WTC11 (cell line): Measurements from ENCODE around the genes CCT6A and ERV3-1.

- PRO-cap: no peak
Observed at GRCh38 chr7:55569257-55569590, 3.1 kb downstream of the VOPP1 start.

GRCh38 chr7:55688808-55689003 lies 116.4 kb upstream of the VOPP1 start:
- PRO-cap: no peak

DNA sequence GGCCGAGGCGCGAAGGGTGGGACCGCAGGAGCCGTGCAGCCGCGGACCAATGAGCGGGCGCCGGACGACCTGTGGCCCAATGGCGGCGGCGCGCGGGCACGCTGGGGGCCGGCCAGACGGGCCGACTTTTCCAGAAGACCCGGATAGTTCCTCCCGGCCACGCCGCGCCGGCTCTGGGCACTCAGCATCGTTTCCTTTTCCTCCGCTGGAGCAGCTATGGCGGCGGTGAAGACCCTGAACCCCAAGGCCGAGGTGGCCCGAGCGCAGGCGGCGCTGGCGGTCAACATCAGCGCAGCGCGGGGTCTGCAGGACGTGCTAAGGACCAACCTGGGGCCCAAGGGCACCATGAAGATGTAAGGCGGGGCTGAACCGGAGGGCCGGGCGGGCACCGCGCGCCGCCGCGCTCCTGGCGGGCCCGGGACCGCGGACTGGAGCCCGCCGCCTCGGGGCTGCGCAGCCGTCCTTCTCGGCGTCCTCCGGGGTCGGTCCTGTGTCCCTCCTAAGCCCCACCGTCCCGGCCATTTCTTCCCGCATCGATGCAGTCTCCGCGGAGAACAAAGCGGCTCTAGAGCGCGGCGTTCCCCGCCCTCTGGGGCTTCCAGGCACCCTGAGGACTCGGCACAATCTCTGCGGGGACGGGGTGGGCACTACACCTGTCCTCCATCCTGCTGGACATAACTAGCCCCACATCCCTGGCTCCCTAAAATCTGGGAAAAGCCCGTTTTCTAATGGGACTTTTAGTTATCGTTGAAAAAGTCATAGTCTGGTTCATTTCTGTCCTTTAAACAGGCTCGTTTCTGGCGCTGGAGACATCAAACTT lies at the start of gene CCT6A:
CCT6A (plus strand) TSS at position 133 of the 820 bp plus-strand sequence.
- PRO-cap: bidirectional peak, plus-strand start at position 180 of the sequence, minus-strand start outside the sequence; bidirectional peak, plus-strand start at position 626 of the sequence, minus-strand start at position 538 of the sequence

DNA sequence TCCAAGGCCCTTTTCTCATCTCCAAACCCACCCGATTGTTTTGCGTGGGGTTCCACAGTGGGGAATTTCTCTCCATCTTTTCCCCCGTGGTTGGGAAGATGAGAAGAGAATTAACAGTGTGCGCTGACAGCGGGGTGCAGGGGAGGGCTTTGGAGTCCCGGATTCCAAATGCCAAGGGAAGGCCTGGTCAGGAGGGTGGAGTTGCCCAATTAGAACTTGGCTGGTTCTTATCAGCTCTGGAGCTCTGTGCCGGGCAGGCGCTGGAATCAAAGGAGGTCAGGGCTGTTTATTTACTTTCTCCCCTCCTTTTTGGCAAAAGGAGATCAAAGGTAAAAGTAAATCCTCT lies 95.4 kb upstream of the ZNF716 start:
- PRO-cap: no peak

GRCh38 chr7:57646859-57647244 lies 196.9 kb downstream of the ZNF716 start:
- PRO-cap: no peak

DNA sequence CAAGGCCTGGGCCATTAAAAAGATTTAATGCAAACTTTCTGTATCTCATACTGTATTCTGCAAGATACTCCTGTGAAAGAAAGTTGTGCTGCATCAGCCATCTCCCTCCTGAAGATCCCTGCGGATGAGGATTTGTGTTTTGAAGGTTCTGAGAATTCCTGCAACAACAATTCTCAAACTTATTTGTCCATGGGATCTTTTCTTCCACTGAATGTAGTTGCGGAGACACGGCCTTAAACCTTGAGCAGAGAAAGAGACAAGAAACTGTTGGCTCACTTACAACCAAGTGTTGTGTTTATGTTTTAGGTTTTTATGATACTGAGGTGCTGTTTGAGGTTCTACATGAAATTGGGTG lies 1615.4 kb upstream of the ZNF722 start:
- PRO-cap: no peak

- PRO-cap: no peak
Observed at GRCh38 chr7:64557969-64558443, 4.9 kb downstream of the ZNF680 start.

DNA sequence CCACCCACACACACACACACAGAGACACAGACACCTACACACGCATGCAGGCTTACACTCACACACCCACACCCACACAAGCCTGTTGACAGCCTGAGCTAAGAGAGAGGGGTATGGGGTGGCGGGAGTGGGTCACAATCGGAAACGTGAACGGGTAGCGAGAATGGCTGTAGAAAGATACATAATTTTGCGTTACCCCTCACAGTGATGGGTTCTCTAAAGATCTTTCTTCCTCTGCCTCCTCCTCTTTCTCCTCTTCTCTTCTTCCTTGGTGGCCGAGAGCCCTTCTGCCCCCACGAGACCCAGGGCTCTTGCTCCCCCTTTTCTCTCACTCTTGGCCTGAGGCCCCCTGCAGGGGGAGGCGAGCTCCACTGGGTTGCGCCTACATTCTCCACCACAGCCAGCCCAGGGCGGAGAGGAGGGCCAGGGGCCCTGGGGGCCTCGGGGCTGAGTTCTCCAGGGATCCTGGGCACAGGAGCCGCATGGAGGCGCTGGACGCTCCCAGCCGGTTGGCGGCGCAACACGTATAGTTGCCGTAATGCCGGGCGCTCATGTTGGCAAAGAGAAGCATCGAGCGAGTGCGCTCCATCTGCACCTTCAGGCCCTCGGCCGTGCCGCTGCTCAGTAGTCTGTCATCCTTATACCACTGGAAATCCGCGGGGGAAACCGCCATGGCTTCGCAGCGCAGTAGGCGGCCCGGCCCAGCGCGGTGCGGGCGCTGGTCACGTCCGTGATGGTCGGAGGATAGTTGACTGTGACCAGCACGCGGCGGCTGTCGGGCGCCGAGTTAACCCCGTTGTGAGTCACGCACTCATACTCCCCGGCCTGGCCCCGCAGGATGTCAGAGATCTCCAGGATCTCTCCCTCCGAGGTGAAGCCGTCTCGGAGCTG lies 6.4 kb upstream of the ZNF680 start:
- PRO-cap: no peak

- PRO-cap: no peak
Observed at GRCh38 chr7:64569985-64570474, 7.2 kb upstream of the ZNF680 start.

- PRO-cap: no peak
Observed at GRCh38 chr7:64709559-64710225, 43.8 kb downstream of the ZNF107 start.

GRCh38 chr7:65006141-65007093 lies at the start of gene ERV3-1:
TSS of gene ERV3-1 (minus strand) at chr7:65006687.
- PRO-cap: bidirectional peak, plus-strand start at chr7:65006461, minus-strand start at chr7:65006308; bidirectional peak, plus-strand start at chr7:65006878, minus-strand start at chr7:65006687

- PRO-cap: no peak
Observed at GRCh38 chr7:65007094-65007427, 574 bp upstream of the ERV3-1 start.

- PRO-cap: no peak
Observed at GRCh38 chr7:65745602-65746026, 127.3 kb upstream of the VKORC1L1 start.

DNA sequence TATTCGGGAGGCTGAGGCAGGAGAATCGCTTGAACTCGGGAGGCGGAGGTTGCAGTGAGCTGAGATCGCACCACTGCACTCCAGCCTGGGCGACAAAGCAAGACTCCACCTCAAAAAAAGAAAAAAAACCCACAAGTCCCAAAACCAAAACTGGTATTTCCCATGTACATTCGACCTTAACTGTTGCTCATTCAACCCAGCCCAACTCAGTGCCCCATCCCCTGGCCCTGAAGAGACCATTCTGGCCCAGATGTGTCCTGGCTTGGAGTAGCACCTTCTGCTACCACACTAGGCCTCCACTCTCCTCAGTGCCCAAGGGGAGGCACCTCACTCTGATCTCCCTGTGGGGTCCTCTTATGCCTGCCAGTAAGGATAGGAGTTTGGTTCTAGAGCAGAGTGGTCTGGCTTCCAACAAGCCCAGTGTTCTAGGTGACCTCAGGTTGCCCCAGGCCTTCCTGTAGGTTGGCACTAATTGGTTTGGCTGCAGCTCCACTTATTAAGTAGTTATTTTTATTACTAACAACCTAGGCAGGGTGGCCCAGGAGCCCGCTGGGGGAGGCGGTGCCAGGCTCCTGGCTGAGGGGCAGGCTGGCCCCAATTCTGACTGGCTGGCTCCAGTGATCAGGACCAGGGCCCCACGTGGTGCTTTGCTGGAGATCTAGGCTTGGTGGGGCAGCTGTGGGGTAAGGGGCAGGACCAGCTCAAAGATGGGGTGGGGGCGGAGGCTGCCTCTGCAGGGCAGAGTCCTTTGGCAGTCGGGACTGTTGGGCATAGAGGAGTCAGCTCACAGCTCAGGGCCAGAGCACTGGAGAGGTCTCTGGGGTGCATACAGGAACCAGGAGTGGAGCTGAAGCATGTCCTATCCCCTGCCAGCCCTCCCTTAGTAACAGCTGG lies 2.2 kb downstream of the ASL start:
- PRO-cap: no peak

GRCh38 chr7:66125752-66127016 lies 11.5 kb downstream of the CRCP start:
- PRO-cap: no peak

DNA sequence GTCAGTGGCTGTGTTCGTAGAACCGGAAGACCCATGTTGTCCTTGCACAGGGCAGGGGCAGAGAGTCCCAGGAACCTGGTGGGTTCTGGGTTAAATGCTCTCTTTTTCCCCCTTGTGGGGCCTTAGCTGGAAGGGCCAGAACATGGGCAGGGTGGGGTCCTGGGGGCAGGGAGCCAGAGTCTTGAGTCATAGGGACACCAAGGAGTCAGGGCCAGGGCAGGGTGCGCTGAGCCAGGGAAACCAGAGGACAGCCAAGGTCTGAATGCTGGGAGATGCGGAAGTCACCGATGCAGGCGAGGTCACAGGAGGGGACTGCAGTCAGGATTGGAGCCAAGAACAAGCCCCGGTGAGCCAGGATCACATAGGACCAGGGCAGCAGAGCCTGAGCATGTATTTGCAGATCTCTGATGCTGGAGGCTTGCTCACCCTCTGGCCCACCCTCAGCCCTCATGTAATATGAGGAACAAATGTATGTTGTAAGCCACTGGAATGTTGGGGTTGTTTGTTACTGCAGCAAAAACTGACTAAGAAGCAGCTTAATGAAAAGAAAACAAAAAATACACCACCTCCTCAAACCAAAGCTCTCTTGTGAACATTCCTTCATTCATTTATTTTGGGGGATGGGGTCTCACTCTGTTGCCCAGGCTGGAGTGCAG lies 34.3 kb upstream of the TPST1 start:
- PRO-cap: no peak

- PRO-cap: no peak
Observed at GRCh38 chr7:66352056-66352706, 147.0 kb downstream of the TPST1 start.

GRCh38 chr7:66556981-66557706 lies 71.5 kb upstream of the KCTD7 start:
- PRO-cap: no peak

DNA sequence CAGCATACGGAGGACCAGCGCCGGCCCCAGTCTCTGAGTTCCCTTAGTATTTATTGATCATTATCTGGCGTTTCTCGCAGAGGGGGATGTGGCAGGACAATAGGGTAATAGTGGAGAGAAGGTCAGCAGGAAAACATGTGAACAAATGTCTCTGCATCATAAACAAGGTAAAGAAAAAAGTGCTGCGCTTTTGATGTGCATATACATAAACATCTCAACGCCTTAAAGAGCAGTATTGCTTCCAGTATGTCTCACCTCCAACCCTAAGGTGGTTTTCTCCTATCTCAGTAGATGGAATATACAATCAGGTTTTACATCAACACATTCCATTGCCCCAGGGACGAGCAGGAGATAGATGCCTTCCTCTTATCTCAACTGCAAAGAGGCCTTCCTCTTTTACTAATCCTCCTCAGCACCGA lies 9.6 kb upstream of the KCTD7 start:
- PRO-cap: bidirectional peak, plus-strand start at position 327 of the sequence, minus-strand start at position 270 of the sequence

- PRO-cap: bidirectional peak, plus-strand start at chr7:66654567, minus-strand start at chr7:66654432; bidirectional peak, plus-strand start at chr7:66654847, minus-strand start at chr7:66654753
Observed at GRCh38 chr7:66654327-66655667, 26.1 kb downstream of the KCTD7 start.